ENCODE measurements around a stretch of chr6.

DNA sequence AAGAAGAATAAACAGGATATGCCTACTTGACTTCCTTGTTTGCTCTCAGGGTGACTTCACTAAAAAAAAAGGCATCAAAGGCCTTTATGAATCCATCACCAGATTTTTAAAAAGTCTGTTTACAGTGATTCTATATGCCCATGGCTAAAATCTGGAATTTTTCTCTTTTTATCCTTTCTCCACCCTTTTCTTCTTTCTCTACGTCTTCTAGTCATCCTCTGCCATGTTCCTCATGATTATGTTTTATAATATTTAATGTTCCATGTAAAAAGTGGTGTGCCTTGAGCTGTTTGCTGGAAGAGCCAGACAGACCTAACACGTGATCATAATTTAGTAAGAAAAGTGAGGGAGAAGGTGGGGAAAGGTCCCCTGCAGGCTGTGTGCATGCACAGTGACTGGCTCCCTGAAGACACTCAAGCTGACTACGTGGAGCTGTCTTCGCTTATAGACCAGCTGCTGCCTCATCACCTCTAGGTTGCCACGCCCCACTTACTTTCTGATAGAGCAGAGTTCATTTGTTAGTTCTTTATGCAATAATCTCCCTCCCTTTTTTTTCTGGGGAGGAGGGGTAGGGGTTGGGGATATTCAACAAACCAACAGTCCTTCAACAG, 157.5 kb downstream of the BACH2 start:
- RRBS, result no CpG with 5 or more reads among the region's 5 CpGs
CAGE:
- cytosol, long polyA plus RNA, result no peak
- long polyA plus RNA, result no peak
- nucleus, long polyA plus RNA, result no peak

- RRBS, result no CpG with 5 or more reads among the region's 2 CpGs
CAGE:
- cytosol, long polyA plus RNA, result no peak
- long polyA plus RNA, result no peak
- nucleus, long polyA plus RNA, result no peak
These were observed 113.1 kb downstream of the BACH2 start for GRCh38 chr6:90183414-90183973.

GRCh38 chr6:90219526-90220131, 77.0 kb downstream of the BACH2 start:
- RRBS, result no CpG with 5 or more reads among the region's 11 CpGs
CAGE:
- cytosol, long polyA plus RNA, result no peak
- long polyA plus RNA, result no peak
- nucleus, long polyA plus RNA, result no peak

- RRBS, result no CpG with 5 or more reads among the region's 12 CpGs
CAGE:
- cytosol, long polyA plus RNA, result no peak
- long polyA plus RNA, result no peak
- nucleus, long polyA plus RNA, result start-site peak on the minus strand at chr6:90272328-90272809, 9 reads
These were observed 24.7 kb downstream of the BACH2 start for GRCh38 chr6:90271654-90272649.

DNA sequence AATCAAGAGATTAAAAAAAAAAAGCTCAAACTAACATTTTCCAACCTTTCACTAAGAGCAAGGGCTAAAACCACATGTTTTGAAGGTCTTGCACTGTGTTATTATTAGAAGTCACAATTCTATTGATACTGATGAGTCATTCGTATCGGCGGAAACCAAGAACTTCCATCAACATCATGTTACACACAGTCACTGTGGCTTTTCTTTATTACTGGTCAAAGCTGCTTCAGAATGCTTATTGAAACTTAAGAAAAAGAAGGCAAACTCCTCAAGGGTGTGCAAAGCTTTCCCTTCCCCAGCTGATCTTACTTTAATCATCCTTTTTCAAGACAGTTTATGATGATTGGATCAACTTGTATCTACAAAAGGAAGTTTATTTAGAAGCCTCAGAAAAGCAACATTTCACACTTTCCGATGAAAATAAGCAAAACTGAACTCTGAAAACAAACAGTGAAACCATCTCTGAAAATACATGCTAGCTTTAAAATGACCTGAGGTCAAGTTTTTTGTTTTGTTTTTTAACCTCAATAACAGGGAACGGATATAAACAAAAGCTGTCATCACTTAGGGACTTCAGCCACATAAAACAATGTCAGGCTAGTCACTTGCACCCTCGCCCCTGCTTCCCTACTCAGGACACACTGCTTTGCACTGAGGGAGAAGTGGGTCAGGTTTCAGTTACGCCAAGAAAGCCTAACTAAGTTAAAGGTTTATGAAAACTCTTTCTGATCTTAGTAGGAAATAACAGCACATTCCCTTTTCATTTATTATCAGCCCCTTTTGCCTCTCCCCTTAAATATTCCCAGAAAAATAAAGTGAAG, 11.7 kb downstream of the BACH2 start:
- RRBS, result no CpG with 5 or more reads among the region's 7 CpGs
CAGE:
- cytosol, long polyA plus RNA, result no peak
- long polyA plus RNA, result no peak
- nucleus, long polyA plus RNA, result no peak

- RRBS, result no CpG with 5 or more reads among the region's 5 CpGs
CAGE:
- cytosol, long polyA plus RNA, result no peak
- long polyA plus RNA, result no peak
- nucleus, long polyA plus RNA, result no peak
These were observed 873 bp upstream of the BACH2 start for GRCh38 chr6:90297531-90297901.

DNA sequence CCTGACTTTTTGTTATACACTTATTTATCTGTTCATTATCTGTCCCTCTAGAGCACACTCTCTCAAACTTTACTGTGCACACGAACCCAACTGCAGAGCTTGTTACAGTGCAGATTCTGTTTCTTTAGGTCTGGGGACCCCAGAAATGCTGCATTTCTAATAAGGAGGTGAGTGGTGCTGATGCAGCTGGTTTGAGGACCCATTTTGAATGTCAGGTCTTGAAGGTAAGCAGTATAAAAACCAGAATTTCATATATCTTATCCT, 142.6 kb upstream of the BACH2 start:
- RRBS, result no CpG with 5 or more reads among the region's 1 CpG
CAGE:
- cytosol, long polyA plus RNA, result no peak
- long polyA plus RNA, result no peak
- nucleus, long polyA plus RNA, result no peak

DNA sequence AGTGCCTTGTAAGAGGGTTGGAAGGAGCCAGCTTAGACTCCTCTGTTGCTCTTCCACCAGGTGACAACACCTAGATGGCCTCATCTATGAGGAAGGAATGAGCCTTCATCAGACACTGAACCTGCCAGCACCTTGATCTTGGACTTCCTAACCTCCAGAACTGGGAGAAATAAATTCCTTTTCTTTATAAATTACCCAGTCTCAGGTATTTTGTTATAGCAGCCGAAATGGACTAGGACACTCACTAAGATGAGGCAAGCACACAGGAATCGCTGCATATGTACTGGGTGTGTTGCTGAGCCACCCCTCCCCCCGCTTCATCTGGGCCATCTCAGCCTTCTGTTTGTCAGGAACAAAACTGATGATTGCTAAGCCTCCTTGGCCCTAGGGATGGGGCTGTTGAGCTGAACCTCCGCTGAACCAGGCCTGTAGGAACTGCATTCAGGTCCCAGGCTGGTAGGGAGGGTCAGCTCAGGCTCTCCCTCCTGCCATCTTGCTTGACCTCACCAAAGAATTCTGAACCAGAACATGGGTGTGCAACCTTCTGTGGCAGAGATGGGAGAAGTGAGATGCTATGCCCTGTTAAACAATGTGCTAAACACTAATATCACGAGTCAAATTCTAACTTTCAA, 108.6 kb downstream of the MAP3K7 start:
- RRBS, result no CpG with 5 or more reads among the region's 5 CpGs
CAGE:
- cytosol, long polyA plus RNA, result no peak
- long polyA plus RNA, result no peak
- nucleus, long polyA plus RNA, result no peak

- RRBS, result 2% methylated on average over 25 of the region's 77 CpGs
CAGE:
- cytosol, long polyA plus RNA, result no peak
- long polyA plus RNA, result no peak
- nucleus, long polyA plus RNA, result no peak
These were observed 24.1 kb upstream of the MAP3K7 start for GRCh38 chr6:90610659-90611672.

DNA sequence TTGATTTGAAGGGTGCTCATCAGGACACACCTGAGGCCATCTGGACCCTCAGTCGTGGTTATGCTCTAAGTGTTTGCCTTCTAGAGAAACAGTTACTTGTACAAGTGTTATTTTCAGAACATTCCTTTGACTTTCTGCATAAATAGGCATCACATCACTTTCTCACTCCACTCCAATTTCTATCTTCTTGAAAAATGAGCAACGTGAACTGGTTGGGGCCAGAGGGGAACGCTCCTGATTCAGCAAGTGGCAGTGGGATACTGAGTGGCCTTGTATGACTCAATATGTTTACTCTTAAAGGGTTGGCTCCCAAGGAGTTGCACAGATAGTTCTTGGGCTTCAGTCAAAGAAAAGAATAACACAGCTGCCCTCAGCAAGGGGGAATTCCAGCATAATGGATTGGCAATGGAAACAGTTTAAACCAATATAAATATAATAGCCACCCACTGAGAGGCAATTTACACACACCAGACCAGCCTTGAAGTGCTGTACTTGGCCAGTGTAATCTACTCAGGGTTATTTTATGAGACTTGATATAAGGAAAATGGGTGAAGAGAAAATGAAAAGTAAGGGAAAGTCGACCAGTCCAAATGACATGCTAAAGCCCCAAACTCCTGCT, 712.6 kb upstream of the MAP3K7 start:
- RRBS, result no CpG with 5 or more reads among the region's 4 CpGs
CAGE:
- cytosol, long polyA plus RNA, result no peak
- long polyA plus RNA, result no peak
- nucleus, long polyA plus RNA, result no peak

- RRBS, result no CpG with 5 or more reads among the region's 1 CpG
CAGE:
- cytosol, long polyA plus RNA, result no peak
- long polyA plus RNA, result no peak
- nucleus, long polyA plus RNA, result no peak
These were observed 1036.9 kb upstream of the MAP3K7 start for GRCh38 chr6:91623754-91624099.

DNA sequence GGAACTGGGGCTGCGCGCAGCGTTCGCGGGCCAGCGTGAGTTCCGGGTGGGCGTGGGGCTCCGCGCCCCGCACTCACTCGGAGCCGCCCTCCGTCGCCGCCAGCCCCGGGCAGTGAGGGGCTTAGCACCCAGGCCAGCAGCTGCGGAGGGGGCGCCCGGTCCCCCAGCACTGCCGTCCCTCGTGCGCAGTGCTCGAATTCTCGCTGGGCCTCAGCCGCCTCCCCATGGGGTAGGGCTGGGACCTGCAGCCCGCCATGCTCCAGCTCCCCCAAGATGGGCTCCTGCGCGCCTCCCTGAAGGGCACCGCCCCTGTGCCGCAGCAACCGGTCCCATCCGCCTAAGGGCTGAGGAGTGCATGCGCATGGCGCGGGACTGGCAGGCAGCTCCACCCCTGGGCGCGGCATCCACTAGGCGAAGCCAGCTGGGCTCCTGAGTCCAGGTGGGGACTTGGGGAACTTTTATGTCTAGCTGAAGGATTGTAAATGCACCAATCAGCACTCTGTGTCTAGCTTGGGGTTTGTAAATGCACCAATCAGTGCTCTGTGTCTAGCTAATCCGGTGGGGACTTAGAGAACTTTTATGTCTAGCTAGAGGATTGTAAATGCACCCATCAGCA, 695.7 kb downstream of the EPHA7 start:
- RRBS, result 96% methylated on average over 11 of the region's 40 CpGs
CAGE:
- cytosol, long polyA plus RNA, result no peak
- long polyA plus RNA, result no peak
- nucleus, long polyA plus RNA, result no peak

DNA sequence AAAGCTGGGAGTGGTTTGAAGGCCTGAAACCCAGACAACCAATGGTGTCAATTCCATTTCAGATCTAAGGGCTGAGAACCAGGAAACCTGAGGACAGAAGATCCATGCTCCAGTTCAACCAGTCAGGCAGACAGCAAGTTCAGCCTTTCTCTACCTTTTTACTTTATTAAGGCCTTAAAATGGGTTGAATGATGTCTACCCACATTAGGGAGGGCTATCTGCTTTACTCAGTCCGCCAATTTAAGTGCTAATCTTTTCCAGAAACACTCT, 170.8 kb downstream of the FUT9 start:
- RRBS, result no CpG with 5 or more reads among the region's 1 CpG
CAGE:
- cytosol, long polyA plus RNA, result no peak
- long polyA plus RNA, result no peak
- nucleus, long polyA plus RNA, result no peak

DNA sequence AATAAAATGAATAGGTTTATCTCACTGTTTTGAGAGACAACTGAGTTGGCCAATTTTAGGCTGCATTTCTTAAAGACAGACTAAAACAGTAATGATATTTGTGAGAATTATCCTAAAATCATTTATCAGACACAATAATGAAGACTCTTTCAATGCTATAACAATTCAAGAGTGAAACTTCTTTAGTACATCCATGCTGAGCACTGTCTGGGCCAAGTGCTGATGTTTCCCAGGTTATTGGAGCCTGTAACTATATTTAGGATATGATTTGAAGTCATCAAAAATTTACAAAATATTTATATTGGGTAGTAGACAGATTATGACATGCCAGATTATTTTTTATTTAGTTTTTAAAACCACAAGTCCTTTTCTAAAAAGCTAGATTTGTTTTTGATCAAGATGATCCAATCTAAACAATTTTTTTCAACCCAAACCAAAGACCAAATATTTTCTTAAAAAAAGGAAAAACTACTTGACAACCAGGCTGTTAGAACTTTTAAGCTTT, 45.2 kb downstream of the FHL5 start:
CAGE:
- cytosol, long polyA plus RNA, result no peak
- long polyA plus RNA, result no peak
- nucleus, long polyA plus RNA, result no peak

DNA sequence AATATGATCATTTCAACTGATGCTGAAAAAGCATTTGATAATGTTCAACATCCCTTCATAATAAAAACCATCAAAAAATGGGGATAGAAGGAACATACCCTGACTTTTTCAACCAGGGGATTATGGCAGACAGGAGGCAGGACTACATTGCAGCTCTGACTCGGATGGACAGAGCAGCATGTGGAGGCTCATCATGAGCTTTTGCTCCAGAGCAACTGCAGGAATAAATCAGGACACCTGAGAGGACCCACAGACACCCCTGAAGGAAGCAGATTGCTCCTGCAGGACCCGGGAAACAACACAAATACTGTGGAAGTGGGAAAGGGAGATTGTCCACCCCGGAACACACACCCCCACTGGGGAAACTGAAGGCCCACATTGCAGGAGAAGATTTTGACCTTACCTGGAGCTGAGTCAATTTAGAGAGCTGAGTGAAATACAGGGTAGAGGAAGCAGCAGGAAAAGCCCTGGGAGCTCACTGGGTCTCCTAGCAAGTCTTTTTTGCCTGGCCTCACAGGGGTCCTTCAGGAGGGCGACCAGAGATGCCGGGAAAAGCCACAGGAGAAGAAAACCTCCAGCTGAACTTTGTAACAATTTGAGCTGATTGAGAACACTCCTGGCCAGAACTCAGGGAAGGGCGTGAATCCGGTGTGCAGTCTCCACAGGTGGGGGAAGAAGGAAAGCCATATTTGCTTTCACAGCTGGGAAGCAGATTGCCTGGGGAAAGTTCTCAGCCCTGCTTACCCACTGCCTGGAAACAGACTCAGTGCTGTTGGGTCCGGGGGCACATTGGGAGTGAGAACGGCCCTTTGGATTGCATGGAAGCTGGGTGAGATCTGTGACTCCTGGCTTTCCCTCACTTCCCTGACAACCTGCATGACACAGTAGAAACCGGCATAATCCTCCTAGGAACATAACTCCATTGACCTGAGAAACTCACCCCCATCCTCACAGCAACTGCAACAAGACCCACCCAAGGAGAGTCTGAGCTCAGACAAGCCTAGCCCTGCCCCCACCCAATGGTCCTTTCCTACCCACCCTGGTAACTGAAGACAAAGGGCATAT, 130.8 kb downstream of the FHL5 start:
- RRBS, result 85% methylated on average over 1 of the region's 10 CpGs
CAGE:
- cytosol, long polyA plus RNA, result no peak
- long polyA plus RNA, result no peak
- nucleus, long polyA plus RNA, result no peak

DNA sequence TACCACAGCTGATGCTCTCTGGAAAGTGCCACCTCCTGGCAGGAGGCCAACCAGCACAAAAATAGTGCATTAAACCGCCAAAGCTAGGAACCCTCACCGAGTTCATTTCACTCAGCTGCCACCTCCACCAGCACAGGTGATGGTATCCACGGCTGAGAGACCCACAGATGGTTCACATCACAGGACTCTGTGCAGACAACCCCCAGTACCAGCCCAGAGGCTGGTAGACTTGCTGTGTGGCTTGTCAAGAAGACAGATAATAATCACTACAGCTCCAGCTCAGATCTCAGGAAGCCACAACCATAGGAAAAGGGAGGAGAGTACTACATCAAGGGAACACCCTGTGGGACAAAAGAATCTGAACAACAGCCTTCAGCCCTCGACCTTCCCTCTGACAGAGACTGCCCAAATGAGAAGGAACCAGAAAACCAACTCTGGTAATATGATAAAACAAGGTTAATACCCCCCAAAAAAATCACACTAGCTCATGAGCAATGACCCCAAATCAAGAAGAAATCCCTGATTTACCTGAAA, 131.7 kb downstream of the FHL5 start:
- RRBS, result no CpG with 5 or more reads among the region's 4 CpGs
CAGE:
- cytosol, long polyA plus RNA, result no peak
- long polyA plus RNA, result no peak
- nucleus, long polyA plus RNA, result no peak

- RRBS, result no CpG with 5 or more reads among the region's 2 CpGs
CAGE:
- cytosol, long polyA plus RNA, result no peak
- long polyA plus RNA, result no peak
- nucleus, long polyA plus RNA, result start-site peak on the minus strand at chr6:96893022-96893183, 7 reads
These were observed 4.6 kb downstream of the NDUFAF4 start for GRCh38 chr6:96893037-96893526.

GRCh38 chr6:96925106-96925380, 515 bp downstream of the KLHL32 start:
- RRBS, result no CpG with 5 or more reads among the region's 7 CpGs
CAGE:
- cytosol, long polyA plus RNA, result no peak
- long polyA plus RNA, result no peak
- nucleus, long polyA plus RNA, result no peak

GRCh38 chr6:96926368-96926984, 1.9 kb downstream of the KLHL32 start:
- RRBS, result no CpG with 5 or more reads among the region's 3 CpGs
CAGE:
- cytosol, long polyA plus RNA, result no peak
- long polyA plus RNA, result no peak
- nucleus, long polyA plus RNA, result no peak

- RRBS, result 2% methylated on average over 3 of the region's 19 CpGs
CAGE:
- cytosol, long polyA plus RNA, result no peak
- long polyA plus RNA, result no peak
- nucleus, long polyA plus RNA, result no peak
These were observed 1.3 kb upstream of the POU3F2 start for GRCh38 chr6:98833184-98833406.